Colic lymph node (tissue), 1 donor: ENCODE measurements around a stretch of chr3.

DNA sequence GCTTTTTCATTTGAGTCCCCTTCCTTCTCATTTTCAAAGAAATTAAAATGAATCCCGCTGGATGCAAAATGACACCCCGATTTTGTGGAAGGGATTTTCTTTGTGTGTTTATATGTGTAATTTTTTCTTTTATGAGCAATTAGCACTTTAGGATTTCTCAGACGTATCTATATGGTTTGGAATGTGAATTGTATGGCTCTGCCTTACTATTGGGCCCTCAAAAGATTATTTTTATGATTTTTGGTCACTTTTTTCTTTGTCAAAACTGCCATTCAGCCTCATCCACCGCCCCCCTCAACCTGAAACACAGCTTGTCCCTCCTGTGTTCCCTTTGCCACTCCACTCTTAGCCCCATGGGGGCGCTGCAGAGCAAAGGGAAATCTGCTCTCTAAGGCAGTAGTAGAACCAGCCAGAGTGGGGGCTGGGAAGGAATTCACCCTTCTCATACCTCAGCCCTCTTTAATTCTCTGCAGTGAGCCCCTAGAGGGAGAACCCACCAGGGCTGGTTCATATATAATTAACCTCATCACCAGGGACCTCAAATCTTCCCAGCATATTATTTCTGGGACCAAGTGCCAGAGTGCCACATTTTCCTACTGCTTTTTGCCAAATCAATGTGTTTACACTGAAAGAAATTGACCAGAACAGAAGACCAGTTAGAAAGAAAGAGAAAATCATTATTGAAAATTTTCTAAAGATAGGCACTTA lies 2.7 kb upstream of the BCL6 start:
- PRO-cap: no peak

GRCh38 chr3:187764229-187764547 lies 18.9 kb upstream of the BCL6 start:
- PRO-cap: no peak

GRCh38 chr3:187943616-187944318 lies 198.5 kb upstream of the BCL6 start:
- PRO-cap: no peak

- PRO-cap: no peak
Measured at GRCh38 chr3:187957295-187957599, 196.7 kb upstream of the LPP start.

DNA sequence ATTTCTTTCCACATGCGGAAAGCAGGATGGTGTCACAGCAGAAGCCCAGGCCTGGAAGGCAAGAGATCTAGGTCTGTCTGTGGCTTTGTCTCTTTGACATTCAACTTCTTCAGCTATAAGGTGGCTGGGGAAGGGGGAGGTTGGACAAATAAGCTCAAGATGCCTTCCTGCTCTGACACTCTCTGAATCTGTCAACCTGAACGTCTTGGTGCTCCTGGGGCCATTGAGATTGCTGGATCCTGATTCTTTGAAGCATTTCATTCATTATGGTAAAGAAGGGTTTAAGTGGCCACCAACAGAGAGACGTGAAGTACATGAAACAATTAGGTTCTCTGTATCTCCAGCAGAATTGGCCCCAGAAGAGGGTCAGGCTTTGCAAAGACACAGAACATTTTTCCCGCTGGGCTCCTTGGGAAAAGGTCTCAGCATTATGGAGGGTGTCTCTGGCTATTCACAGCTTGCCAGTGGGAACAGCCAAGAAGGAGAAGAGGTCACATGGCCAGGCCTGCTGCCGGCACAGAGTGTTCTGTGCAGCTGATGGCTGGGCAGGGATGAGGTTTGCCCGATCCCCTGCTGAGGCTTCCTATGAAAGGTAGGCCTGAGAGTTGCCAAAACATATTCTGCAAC lies 77.9 kb upstream of the LPP start:
- PRO-cap: no peak

DNA sequence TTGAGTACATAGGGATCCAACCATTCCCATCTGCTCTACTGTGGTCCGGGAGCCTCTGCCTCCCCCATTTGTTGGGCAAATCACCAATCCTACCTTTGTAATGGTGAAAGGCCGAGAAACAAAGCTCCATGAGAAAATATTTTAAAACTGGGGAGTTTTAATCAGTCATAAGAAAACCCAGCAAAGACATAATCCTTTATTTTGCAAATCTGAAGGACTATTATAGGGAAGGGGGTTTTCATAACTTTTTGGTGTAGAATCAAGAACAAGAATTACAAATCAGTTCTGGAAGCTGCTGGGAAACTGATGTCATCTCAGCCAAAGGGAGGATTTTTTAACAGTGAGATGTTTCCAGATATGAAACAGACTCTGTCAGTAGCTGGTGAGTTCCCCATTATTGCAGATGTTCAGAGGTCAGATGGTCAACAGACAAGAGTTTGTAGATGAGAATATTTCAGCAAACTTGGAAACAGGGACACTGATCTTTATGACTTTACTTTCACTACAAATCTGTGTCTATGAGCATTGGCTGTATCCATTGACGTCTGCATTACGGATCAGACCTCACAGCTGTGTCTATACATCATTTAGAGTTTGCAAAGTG lies 72.0 kb upstream of the LPP start:
- PRO-cap: no peak

- PRO-cap: no peak
Measured at GRCh38 chr3:188109016-188109559, 44.9 kb upstream of the LPP start.

DNA sequence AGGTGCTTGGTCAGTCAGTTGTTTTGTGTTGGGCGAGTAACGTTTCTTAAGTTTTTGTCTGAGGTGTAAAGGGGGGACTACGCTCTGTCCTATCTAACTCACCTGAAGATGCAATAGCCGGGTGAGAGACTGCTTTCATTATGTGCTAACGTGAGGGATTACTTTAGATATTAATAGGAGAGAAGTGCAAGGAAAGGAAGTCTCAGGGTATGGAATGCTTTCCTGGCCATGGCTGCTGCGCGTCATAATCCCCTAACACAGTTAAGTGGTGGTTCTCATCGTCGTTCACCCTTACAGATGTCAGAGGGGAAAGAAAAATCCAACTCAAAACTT lies 1.4 kb upstream of the LPP start:
- PRO-cap: no peak

DNA sequence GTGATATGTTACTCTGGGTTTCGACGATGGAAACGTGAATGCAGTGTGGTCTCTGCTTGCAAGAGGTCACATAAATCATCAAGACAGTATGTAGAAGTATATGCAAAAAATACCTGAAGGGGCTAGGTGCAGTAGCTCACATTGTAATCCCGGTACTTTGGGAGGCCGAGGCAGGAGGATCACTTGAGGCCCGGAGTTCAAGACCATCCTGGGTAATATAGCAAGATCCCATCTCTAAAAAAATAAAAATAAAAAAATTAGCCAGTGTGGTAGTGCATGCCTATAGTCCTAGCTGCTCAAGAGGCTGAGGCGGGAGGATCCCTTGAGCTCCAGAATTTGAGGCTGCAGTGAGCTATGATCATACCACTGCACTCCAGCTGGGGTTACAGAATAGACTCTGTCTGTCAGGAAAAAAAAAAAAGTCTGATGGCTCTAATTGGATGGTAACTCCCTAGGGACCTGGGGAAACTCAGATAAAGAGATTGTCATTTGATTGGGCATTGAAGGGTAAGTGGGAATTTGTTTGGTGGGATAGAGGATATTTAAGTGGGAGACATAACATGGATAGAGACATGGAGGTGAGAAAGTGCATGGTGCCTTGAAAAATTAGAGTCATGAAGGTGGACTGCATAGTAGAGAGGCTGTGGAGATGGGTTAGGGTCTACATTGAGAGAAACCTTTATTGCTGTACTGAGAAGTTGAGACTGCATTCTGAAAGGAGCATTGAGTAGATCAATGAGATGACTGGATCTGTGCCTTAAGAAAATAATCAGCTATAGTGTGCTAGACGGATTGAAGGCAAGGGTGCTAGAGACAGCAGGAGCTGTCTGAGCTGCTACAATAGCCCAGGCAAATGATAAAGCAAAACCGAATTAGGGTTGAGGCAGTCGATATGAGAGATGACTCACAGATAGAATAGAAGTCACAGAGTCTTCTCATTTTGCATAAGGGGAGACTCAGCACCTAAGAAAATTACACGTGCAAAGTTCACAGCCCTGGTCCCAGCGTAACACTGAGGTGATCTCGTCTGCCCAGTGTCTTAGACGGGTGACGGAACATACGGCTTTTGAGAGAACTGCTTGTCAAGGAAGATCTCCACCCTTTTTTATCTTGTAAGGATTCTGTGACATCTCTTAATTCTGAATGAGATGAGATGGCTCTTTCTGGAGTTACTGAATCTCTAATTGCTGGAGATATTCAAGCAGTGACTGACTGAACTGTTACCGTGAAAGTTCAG lies 11.3 kb downstream of the LPP start:
- PRO-cap: no peak

GRCh38 chr3:188166302-188166739 lies 12.4 kb downstream of the LPP start:
- PRO-cap: no peak

GRCh38 chr3:188184174-188185018 lies 30.4 kb downstream of the LPP start:
- PRO-cap: no peak

- PRO-cap: no peak
Measured at GRCh38 chr3:188206334-188206981, 52.5 kb downstream of the LPP start.

- PRO-cap: no peak
Measured at GRCh38 chr3:188233011-188233512, 79.1 kb downstream of the LPP start.

- PRO-cap: no peak
Measured at GRCh38 chr3:188240949-188241570, 87.1 kb downstream of the LPP start.

DNA sequence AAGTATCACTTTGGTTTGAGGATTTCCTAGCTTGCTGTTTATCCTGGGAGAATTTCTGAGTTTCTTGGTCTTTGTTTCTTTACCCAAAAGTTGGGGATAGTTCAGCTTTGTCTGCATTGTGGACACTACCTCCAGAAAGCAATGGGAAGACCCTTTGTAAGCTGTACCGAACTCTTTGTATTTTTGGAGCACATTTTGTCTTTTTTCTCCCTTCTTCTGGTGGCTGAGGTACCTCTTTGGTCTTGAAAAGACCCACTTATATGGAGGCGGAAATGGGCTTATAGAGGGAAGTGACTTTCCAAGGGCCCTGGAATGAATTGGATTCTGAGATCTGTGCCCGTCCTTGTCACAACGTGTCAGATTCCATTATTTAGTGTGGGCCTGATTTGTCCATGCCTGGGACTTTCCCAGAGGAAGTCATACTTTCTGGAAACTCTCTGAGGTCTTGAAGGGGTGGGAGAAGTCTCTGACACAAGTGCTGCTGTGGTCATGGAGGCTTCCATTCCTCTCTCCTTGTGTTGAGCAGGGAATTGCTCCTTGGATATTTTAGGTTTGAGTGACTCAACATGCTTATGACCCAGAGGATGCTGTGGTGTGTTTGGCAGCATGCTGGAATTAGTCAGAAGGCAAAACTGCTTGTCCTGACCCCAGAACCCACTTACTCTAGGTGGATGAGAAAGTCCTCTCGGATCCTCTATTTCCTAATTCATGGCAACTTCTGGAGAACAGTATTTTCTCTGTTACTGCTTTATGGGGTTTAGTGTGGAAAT lies 132.0 kb downstream of the LPP start:
- PRO-cap: no peak

DNA sequence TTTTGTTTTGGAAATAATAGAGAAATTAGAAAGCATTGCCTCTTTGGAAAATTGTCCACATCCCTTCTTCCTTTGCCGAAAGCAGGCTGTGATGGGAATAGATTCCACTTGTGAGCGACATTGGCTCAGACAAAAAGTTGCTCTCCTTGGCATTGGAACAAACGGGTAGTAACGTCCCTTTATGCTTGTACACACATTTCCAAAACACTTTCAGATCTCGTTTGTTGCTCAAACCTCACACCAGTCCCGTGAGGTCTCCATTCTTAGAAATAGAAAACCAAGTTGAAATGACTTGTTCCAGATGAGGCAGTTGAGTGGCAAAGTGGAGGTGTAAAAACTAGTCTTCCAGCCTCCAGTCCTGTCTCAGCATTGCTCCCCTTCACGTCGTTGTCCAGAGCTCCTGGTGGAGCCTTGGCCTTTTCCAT lies 134.2 kb downstream of the LPP start:
- PRO-cap: no peak

- PRO-cap: no peak
Measured at GRCh38 chr3:188365941-188366376, 212.0 kb downstream of the LPP start.

- PRO-cap: no peak
Measured at GRCh38 chr3:188401511-188402020, 247.6 kb downstream of the LPP start.

- PRO-cap: no peak
Measured at GRCh38 chr3:188431518-188432066, 277.6 kb downstream of the LPP start.

GRCh38 chr3:188467036-188467875 lies 313.3 kb downstream of the LPP start:
- PRO-cap: no peak